Ureter (tissue), 1 donor: ENCODE data around the genes CPPED1 and BMERB1.

GRCh38 chr16:12502992-12503615 lies 300.6 kb downstream of the CPPED1 start:
- PRO-cap, result no peak

DNA sequence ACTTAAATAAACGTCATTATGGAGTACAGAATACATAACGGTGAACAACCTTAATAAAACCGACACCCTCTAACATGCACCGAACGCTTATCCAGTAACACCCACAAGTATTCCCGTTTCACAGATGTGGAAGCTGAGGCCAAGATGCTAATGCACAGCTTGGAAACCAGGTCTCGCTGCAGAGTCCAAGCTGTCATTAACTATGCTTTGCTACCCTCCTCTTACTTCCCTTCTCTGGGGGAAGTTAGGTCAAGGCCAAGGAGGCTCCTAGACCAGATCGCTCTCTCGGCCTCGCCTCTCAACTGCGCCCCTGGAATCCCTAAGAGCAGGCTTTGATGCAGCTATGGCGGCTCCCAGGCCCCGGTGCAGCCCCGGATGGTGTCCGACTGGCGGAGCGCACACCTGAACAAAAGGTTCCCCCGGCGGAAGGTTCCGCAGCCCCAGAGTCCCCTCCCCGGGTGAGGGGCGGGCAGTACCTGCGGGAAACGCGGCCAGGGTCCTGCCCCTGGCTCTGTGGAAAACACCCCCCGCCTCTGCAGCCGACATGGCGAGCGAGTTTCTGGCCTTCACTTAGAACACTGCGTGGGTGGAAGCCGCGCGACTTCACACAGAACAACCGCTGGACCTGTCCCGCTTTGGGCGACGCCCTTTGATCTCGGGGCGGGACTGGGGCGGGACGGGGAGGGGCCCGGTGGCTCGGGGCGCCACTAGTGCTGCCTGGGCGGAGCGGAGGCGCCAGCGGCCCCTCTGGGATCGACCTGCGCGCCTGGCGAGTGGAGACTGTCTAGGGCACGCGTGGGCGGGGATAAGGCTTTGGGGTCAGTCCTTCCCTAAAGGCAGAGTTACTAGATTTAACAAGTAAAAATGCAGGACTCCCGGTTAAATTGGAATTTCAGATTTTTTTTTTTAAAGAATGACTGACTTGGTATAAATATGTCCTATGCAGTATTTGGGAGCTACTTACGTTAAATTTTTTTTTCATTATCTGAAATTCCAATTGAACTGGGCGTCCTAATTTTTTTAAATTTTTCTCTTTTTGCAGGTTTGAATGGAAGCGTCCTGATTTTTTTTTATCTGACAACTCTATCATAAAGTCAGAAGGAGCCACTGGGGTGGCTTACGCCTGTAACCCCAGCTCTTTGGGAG lies at the start of gene CPPED1:
CPPED1 (minus strand) TSS at position 657 of the 1,146 bp plus-strand sequence.
- PRO-cap, result bidirectional peak, plus-strand start at position 444 of the sequence, minus-strand start at position 365 of the sequence; unidirectional peak, minus-strand start at position 651 of the sequence

DNA sequence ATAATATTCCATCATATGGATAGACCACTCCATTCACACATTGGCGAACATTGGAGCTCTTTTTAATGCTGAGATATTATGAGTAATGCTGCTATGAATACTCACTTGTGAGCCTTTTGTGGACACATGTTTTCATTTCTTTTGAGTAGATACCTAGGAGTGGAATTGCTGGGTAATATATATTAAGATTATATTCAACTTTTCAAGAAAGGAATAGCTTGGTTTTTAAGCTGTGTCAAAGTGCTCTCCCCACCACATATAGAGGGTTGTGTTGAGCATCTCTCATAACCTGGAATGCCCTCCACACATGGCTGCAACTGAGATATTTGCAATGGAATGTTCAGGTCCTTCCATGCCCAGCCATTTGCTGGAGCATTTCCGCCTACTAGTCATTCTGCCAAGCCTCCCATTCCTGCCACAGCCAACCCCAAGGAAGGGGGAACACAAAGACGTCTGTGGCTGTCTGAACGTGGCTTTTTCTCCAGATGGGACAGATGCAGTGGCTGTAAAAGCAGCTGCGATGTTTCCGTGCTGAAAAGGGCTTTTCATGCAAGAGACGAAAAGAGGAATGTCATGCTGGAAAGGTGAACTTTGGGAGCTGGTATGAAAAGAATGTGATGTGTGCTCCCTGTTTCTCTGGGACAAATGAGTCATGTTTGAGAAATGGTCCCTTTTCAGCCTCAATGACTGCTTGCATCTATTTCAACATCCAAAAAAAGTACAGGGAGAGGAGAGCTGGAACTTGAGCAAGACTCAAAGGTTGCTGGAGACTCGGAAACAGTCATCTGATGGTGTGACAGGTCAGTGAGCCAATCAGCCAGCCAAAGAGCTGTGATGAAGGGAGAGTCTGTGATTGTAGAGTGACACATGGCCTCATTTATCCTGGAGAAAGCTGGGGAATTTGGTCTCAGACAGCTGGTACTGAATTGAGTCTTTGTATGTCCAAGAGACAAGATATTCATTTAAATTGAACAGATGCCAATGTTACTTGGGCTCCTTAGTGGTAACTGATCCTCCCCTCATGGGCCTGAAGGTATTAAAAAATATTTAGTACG lies 208.8 kb downstream of the SHISA9 start:
- PRO-cap, result no peak

GRCh38 chr16:13898023-13898696 lies 21.8 kb upstream of the ERCC4 start:
- PRO-cap, result no peak

DNA sequence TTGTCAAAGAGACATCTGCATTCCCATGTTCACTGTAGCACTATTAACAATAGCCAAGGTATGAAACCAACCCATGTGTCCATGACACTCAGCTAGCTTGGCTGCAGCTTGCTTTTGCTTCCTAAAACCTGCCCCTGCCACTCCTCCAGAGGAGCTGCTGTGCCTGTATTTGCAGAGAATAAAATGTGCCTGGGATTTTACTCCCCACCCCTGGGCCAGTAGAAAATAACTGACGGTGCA lies 6.7 kb upstream of the ERCC4 start:
- PRO-cap, result no peak

DNA sequence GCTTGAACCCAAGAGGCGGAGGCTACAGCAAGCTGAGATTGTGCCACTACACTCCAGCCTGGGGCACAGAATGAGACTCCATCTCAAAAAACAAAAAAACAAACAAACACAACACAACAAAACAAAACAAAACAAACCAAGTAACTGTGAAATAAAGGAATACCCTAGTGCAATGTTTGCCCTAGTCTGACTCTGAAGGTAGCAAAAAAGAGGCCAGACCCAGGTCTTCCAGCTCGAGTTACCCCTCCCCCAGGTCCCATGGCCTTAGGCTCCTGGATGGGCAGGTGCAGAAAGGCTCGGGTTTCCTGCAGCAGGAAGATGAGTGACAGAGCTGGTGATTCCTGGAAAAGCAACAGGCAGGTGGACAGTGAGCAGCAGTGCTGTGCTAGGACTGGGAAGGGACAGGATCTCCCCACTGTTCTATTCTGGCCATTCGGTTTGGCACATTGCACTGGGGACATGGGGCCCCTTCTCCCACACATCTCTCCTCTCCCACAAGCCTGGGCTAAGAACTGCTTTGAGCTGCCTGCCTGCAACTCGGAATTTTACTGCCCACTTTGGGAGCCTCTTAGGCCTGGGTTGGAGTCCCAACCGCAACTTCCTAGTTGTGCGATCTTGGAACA lies 42.9 kb upstream of the MRTFB start:
- PRO-cap, result no peak

GRCh38 chr16:14190529-14191049 lies 119.5 kb downstream of the MRTFB start:
- PRO-cap, result no peak

GRCh38 chr16:14223110-14223798 lies 152.1 kb downstream of the MRTFB start:
- PRO-cap, result no peak

DNA sequence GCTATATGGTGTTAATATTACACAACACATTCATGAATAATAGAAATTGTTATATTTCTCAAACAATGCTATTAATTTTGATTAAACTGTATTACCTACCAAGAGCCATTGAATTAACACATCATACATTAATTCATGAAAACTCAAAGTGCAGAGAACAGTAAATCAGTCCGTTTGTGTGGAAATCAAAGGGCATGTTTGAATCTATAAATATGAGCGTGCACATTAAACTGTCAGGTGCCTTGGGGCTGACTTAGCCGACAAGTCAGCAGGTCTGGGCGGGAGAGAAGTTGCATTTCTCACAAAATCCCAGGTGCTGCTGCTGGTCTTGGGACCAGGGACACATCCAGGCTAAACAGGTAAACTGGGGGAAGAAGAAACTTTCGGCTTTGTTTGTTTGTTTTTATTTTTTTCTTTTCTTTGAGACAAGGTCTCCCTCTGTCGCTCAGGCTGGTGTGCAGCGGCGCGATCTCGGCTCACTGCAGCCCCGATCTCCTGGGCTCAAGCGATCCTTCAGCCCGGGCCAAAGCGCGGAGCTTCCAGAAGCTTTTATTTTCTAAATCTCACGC lies 213.8 kb downstream of the MRTFB start:
- PRO-cap, result no peak

DNA sequence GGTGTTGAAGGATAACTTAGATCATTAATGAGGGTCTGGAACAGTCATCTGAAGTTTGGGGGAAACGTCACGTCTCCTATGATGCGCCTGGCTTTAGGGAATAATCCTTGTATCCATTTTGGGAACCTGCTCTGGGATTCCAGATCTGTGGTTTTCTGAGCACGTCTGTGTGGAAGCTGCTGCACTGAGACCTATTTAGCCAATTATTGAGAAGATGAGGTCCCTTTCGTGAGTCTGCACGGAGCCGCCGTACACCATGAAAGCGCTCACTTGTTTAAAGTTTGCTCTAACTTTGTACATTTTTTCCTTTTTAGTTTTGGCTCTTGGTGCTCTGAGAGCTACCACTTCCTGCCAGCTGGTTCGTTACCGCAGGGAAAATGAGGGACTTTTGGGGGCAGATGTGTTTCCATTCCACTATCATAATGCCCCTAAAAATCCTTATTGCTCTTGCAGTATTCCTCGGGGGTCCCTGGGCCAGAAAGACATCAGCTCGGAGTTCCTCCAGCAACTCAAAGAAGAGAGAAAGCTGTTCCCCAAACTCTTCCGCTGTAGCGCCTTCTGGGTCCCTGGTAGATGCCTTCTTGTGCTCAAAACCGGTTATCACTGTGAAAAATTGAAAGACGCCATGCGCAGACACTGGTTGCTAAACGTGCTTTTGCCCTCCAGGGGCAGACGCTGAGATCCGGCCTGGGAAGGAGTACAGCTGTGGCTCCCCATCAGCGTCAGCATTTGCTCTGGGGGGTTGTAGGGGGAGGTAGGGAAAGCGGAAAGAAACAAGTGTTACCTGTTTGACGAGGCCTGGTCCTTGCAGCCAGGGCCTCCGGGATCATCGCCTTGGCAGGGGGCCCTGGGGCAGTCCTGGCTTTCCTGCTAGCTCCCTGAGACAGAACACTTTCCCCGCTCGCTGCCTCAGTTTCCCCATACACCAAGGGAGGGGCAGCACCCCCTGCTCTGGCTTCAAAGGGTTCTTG lies 238.1 kb downstream of the MRTFB start:
- PRO-cap, result no peak

GRCh38 chr16:14636174-14636917 lies 3.6 kb downstream of the BFAR start:
- PRO-cap, result no peak

- PRO-cap, result no peak
Measured at GRCh38 chr16:14876266-14876822, 42.8 kb downstream of the NOMO1 start.

DNA sequence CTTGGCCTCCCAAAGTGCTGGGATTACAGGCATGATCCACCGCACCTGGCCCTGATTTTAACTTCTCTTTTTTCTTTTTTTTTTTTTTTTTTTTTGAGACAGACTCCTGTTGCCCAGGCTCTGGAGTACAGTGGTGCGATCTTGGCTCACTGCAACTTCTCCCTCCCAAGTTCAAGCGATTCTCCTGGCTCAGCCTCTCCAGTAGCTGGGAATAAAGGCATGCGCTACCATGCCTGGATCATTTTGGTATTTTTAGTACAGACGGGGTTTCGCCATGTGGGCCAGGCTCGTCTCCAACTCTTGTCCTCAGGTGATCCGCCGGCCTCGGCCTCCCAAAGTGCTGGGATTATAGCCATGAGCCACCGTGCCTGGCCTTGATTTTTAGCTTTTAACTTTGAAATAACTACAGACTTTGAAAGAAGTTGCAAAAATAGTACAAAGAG lies 18.2 kb downstream of the NPIPA1 start:
- PRO-cap, result no peak

DNA sequence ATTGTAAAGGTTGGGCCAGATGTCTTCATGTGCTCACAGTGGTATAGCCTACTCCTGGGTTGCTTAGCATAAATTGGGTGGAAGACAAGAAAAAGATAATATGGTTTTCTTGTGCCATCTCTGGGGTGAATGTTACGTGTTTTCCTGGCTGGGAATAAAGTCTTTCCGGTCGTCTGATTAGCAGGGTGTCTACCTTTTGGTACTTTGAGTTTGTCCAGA lies 1.5 kb downstream of the PDXDC1 start:
- PRO-cap, result no peak

GRCh38 chr16:15021763-15022498 lies 33.9 kb downstream of the NTAN1 start:
- PRO-cap, result no peak

GRCh38 chr16:15060409-15061684 lies 5.0 kb upstream of the NTAN1 start:
- PRO-cap, result no peak

GRCh38 chr16:15397278-15397734 lies 1.8 kb downstream of the MPV17L start:
- PRO-cap, result no peak

- PRO-cap, result bidirectional peak, plus-strand start at chr16:15434511, minus-strand start at chr16:15434437; bidirectional peak, plus-strand start at chr16:15434967, minus-strand start at chr16:15434883
Measured at GRCh38 chr16:15434236-15435556, at the start of gene BMERB1. BMERB1 (plus strand) TSS chr16:15434588.

GRCh38 chr16:15487561-15488051 lies 53.2 kb downstream of the BMERB1 start:
- PRO-cap, result no peak

- PRO-cap, result no peak
Measured at GRCh38 chr16:15521228-15522297, 87.2 kb downstream of the BMERB1 start.